ENCODE measurements around the genes RIPPLY3 and ETS2.

- PRO-cap: no peak
- RRBS, 2 experiments: no CpG with 5 or more reads among the region's 20 CpGs
These were observed 20.1 kb downstream of the SIM2 start for GRCh38 chr21:36718933-36719568.

DNA sequence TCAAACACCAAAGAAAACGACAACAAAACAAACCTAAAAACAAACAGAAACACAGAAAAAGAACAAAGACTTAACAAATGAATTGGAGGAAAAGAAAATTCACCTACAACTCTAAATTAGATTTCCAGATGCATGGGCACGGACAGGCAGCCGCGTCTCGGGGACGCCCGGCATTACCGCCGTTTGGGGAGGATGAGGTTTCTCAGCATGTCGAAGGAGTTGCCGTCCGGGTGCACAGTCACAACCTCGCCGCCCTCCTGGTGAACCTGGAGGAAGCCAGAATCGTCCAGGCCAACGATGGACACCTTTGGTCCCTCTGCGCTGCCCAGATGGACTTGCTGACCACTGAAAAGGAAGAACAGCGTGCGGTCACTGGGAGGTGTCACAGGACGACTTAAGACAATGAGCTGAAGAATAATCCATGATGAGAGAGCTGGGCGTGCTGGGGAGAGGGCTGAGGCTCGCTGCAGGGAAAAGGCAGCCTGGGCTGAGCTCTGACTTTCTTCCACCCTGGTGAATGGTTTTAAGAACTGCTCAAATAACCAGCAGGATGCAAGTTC is 55.2 kb downstream of the SIM2 start:
- PRO-cap: no peak
- RRBS, 2 experiments: 93 to 94% methylated on average over 6 of the region's 22 CpGs

GRCh38 chr21:36989473-36990653 is 16.6 kb upstream of the RIPPLY3 start:
- PRO-cap: bidirectional peak, plus-strand start at chr21:36990447, minus-strand start at chr21:36990197
- RRBS, 2 experiments: 1 to 3% methylated on average over 31 to 38 of the region's 119 CpGs

DNA sequence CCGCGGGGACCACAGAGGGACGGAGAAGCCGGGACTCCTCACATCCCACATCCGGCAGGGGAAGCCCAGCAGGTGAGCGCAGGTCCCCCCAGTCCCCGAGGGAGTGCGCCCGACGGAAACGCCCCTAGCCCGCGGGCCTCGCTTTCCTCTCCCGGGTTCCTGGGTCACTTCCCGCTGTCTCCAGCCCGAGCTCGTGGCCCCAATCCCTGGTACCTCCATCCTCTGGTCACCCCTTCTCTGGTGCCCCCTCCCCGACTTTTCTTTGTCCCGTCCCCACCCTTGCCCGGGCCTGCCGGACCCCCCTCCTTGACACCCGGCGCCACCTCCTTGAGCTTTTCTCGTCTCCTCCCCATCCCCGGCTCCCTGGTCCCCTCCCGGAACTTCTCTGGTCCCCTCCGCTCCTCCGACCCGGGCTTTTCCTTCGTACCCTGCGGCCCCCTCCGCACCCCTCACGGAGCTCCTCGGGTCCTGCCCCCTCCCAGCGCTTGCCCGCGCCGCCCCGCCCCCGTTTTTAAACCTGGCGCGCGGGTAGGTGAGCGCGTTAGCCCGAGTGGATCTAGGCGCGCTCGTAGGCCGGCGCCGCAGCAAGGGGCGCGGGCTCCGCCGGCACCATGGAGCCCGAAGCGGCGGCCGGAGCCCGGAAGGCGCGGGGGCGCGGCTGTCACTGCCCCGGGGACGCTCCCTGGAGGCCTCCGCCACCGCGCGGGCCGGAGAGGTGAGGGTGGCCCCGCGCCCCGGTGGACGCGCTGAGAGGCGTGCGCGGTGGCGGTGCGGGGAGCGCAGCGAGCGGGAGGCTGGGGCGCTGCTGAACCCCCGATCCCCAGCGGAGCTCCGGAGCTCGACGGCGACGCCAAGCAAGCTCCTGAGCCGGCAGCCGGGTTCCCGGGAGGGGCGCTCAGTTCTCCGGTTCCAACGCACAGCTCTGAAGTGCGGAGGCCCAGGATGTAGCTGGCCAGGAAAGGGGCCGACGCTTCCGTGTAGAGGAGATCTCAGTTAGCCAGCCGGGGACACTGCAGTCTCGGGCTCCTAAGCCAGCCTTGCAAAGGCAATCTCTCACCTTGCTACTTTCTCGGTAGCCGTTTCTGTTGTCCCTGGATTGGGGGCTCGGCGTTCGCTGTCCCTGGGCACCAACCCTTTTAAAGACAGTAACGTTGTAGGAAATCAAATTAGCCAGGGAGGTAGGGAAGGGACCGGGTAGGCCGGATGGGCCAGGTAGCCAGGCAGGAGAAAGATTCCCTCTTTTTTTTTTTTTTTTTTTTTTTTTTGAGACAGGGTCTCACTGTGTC is at the start of gene RIPPLY3:
Gene RIPPLY3 (plus strand): TSS at position 541 of the 1,286 bp plus-strand sequence.
- PRO-cap: no peak
- RRBS, 2 experiments: 1 to 2% methylated on average over 17 to 36 of the region's 114 CpGs

DNA sequence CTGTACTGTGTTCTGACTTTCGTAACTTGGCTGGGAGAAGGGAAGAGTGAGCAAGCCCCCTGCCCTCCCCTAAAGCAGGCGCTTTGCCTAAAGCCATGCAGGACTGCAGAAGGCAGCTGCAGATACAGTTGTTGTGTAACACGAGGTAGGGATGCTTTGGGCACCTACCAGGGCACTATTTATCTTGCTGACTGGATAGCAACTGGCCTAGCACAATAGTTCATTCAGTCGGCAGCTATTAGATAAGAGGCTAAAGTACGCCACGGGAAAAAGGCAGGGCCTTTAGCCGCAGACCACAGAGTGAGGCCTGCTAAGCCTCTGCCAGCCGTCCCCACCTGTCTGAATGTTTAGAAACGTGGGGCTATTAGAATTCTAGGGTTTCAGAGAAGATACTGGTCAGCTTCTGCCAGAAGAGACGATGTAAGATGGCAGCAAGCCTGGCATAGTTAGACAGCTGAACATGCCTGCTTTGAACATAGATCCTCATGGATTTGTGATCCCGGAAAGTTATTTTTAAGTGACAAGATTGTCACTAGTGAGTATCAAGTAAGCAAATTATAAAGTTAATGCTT is 81.0 kb downstream of the TTC3 start:
- PRO-cap: no peak
- RRBS, 2 experiments: no CpG with 5 or more reads among the region's 11 CpGs

GRCh38 chr21:37521664-37522199 is 155.2 kb downstream of the DYRK1A start:
- PRO-cap: no peak
- RRBS, 2 experiments: no CpG with 5 or more reads among the region's 9 CpGs

- PRO-cap: no peak
- RRBS, 2 experiments: no CpG with 5 or more reads among the region's 8 CpGs
These were observed 190.6 kb downstream of the DYRK1A start for GRCh38 chr21:37557155-37557683.

GRCh38 chr21:37590331-37590689 is 223.7 kb downstream of the DYRK1A start:
- PRO-cap: no peak
- RRBS, 2 experiments: no CpG with 5 or more reads among the region's 6 CpGs

DNA sequence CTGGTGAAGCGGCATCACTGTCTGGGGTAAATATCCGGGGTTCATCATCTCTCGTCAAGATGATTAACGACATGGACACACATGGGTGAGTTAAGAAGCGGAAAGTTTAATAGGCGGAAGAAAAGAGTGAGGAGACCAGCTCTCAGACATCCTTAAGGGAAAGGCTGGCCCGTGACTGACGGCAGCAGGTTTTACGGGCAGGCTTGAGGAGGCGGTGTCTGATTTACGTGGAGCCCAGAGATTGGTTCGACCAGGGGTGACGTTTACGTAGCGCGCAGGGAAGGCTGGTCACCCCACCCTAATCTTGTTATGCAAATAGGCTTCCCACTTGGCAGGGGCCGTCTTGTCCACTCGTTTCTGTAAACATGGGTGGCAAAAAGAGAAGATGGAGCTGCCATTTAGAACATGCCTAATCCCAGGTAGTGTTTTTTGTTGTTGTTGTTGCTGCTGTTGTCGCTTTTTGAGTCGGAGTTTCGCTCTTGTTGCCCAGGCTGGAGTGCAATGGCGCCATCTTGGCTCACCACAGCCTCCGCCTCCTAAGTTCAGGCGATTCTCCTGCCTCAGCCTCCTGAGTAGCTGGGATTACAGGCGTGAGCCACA is 135.5 kb upstream of the KCNJ15 start:
- PRO-cap: no peak
- RRBS, 2 experiments: no CpG with 5 or more reads among the region's 25 CpGs

DNA sequence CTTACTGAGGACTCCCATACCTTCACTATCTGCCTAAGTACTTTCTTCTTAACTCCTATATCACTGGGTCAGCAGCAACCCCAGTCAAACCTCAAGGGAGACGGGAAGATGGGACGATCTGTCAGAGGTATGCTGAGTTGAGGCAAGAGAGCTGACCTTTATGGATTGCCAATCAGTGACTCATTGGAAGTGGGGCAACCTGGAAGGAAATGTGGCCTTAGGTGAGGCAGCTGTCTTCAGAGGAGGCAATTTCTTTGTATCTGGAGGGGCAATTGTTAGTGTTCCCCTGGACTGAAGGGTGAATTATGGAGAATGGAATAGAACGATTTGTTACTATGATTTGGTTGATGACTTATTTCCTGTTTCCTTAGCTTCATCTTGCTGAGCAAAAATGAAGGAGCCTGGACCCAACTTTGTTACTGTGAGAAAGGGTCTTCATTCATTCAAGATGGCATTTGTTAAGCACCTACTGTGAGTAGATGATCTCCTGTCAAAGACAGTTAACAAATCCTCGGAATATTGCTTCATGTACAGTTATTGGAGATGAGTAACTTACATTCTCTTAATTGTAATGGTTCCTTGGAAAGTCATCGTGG is 134.8 kb upstream of the KCNJ15 start:
- PRO-cap: no peak
- RRBS, 2 experiments: no CpG with 5 or more reads among the region's 5 CpGs

- PRO-cap: no peak
- RRBS, 2 experiments: no CpG with 5 or more reads among the region's 4 CpGs
These were observed 37.6 kb upstream of the KCNJ15 start for GRCh38 chr21:38219252-38219455.

DNA sequence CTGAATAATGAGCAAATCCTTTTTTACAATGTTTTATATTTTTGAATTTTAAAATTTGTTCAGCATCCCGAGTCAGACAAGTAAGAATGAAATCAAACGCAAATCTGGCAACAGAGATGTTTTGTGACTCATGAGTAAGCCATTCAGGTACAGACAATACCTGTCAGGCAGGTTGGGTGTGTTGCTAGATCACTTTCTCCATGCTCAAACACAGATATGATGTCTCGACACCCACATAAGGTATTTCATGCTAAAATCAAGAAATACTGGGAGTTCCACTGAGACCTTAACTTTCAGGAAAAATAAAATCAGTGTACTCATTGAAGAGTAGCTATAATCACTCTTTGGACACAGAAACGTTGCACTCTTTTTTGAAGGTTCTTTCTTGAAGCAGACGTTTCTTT is 22.0 kb upstream of the KCNJ15 start:
- PRO-cap: no peak
- RRBS, 2 experiments: no CpG with 5 or more reads among the region's 5 CpGs

DNA sequence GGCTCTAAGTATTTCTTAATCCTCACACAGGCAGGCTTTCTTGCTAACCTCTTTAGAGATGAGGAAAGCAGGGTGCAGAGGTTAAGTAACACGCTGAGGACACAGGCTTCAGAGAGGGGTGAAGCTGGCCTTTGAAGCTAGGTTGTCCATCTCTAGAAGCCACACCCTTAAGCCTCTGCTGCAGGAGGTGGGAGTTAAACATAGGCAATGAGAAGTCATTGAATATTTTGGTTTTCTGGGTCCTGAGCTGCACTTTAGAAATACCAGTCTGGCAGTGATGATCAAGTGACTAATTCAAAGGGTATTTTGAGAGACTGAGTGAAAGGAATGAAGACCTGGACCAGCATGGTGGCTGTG is 9.9 kb downstream of the KCNJ15 start:
- PRO-cap: no peak
- RRBS, 2 experiments: no CpG with 5 or more reads among the region's 1 CpG

DNA sequence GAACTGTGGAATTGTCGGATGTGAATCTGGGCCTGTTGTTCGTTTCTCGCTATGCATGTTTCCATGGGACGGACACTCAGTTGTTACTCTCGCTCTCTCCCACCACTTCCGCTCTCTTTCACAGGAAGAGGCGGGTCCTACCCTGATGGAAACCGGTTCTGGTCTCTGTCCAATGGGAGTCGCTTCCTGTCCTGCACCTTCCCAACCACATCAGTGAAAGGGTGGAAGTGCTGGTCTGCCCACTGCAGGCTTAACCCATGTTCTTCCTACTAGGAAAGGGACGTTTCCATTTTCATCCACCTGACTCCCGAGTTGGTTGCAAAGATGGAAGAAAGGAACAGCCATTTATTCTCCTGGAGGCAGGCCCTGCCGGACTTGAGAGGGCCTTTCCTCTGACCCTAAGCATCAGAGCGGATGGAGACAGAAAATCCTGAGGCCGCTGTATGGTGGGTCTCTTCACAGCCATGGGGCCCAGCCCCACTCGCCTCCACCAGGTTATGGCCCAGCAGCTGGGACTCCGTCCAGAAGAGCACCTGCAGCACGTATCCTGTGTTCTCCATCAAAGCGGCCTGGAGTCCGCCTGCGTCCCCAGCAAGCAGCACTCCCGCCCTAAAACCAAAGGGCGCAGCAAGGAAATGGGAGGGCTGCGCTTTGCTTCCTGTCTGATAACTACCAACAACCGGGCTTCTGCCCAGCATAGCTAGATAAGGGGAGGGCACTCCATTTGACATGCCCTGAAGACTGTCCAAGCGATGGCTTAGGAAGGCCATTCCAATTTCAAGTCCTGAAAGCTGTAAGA is 119.7 kb downstream of the KCNJ15 start:
- PRO-cap: no peak
- RRBS, 2 experiments: no CpG with 5 or more reads among the region's 25 CpGs

- PRO-cap: no peak
- RRBS, 2 experiments: no CpG with 5 or more reads among the region's 2 CpGs
These were observed 2.1 kb downstream of the ERG start for GRCh38 chr21:38496272-38496567.

DNA sequence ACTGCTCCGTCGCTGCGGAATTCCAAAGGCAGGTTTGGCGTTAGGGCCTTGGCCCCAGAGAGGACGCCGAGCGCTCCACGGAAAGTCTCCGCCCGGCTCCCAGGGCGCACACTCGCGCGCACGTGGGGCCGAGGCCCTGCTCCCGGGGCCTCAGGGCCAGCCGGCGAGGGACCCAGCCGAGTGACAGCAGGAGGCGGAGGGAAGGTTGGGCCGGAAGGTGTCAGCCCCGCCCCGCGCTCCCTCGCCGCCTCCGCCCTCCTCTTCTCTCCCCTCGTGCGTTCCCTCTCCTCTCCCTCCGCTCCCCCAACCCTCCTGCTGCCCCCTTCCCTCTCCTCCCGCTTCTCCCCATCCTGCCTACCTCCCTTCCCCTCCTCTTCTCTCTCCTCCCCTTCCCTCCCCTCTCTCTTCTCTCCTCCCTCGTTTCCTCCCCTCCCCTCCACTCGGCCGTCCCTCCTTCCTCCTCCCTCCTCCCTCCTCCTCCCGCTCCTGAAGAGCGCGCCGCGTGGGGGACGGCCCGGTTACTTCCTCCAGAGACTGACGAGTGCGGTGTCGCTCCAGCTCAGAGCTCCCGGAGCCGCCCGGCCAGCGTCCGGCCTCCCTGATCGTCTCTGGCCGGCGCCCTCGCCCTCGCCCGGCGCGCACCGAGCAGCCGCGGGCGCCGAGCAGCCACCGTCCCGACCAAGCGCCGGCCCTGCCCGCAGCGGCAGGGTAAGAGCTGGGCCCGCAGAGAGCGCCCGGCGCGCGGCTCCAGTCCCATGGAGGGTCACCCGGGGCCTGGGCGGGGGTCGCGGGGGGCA is at the start of gene ETS2:
Gene ETS2 (plus strand): TSS at position 517 of the 797 bp plus-strand sequence.
- PRO-cap: bidirectional peak, plus-strand start at position 518 of the sequence, minus-strand start at position 185 of the sequence
- RRBS, 2 experiments: 2 to 4% methylated on average over 39 to 45 of the region's 79 CpGs

- PRO-cap: no peak
- RRBS, 2 experiments: no CpG with 5 or more reads among the region's 11 CpGs
These were observed 8.9 kb downstream of the ETS2 start for GRCh38 chr21:38814561-38815181.

DNA sequence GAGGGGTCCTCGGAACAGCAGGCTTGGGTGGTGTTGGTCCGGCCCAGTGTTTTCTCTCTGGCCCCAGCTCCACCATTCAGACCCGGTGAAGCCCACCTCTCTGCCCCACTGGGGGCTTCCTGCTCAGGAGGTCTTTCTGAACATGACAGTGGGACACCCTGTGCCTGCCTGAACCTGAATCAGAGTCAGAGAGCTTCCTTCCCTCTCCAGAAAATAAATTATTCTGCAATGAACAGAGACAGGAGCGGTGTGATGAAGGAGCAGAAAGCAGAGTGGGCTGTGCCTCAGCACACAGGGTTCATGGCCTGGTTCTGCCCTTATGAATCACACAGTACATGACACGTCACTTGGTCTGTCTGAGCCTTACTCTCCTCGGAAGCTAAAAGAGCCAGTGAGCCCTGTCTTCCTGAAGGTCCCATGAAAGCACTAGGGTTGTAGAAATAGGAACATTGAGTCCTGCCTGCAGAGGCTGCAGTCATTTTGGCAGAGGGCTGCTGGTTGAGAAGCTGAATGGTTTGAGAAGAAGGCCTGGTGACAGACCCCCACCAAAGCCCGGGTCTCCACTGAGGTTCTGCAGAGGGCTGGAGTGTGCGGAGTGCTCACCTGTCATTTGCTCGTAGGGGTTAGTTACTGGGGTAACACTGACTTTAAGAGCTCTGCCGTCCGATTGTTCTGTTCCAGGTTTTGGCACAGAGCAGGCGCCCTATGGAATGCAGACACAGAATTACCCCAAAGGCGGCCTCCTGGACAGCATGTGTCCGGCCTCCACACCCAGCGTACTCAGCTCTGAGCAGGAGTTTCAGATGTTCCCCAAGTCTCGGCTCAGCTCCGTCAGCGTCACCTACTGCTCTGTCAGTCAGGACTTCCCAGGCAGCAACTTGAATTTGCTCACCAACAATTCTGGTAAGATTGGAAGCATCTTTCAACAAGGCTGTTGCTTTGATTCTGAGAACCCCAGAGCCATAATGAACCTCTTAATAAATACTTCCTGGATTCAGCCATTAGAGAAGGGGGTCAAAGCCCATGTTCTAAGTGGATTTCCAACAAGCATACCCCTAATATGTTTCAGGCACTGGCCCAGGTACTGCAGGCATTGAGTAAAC is 12.4 kb downstream of the ETS2 start:
- PRO-cap: no peak
- RRBS, 2 experiments: no CpG with 5 or more reads among the region's 18 CpGs

DNA sequence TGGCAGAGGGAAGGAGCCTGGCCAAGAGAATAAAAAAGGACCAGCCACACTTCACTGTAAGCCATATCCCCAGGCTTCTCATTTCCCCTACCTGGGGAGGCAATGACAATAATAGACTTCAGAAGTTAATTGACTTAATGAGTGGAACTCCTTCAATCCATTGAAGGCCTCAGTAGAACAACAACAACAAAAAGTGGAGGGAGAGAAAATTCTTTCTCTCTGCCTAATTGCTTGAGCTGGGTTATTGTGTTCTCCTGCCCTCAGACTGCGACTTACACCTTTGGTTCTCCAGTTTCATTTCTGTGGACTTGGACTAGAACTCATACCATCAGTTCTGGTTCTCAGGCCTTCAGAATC is 98.9 kb downstream of the ETS2 start:
- PRO-cap: no peak
- RRBS, 2 experiments: no CpG with 5 or more reads among the region's 1 CpG

DNA sequence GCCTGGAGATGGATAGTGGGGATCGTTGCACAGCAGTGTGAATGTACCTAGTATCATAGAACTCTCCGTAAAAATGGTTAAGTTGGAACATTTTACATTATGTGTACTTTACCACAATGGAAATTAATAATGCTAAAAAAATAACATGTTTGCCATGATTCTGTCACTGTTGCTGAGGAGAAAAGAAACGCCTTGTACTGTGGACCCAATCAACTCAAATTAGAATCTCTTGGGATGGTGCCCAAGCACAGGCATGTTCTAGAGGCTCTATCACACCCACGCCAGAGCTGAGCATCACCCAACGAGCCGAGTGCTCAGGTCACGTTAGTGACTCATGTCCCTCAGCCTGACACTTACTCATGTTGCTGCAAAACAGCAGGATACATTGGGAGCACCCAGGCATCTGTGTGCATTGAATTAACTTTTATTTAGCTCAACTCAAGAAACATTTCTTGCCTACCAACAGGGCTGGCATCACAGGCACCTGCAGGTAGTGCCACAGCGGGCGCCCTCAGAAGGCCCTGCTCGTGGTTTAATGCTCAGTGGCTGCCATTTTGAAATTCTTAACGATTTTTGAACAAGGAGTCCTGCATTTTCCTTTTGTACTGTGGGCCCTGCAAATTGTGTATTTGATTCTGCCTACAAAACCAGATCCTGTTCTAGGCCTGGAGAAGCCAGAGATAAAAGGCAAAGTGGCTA is 149.8 kb downstream of the ETS2 start:
- PRO-cap: no peak
- RRBS, 2 experiments: no CpG with 5 or more reads among the region's 11 CpGs